Skeletal muscle cell (primary cell): ENCODE measurements around a stretch of chr16.

- RRBS: no CpG with 5 or more reads among the region's 24 CpGs
Measured at GRCh38 chr16:88048069-88048715, 97.0 kb downstream of the BANP start.

DNA sequence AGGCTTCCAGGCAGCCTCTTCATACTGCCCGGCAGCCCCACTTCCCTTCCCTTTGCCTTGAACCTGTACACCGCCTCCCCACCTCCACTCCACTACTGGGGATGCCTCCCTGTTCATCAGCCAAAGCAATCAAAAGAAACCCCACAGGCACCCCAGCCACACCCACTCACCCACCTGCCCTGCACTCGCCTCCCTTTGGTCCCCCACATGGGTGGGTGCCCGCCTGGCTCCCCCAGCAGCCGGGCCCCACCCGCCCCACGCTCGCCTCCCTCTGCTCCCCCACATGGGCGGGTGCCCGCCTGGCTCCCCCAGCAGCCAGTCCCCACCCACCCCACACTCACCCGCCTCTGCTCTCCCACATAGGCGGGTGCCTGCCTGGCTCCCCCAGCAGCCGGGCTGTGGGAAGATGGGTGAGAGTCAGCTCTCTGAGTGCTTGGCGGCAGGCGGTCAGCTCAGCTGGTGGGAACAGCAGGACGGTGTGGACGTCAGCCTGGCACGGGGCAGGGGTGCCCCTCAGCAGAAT, 135.5 kb downstream of the BANP start:
- RRBS: no CpG with 5 or more reads among the region's 18 CpGs

- RRBS: no CpG with 5 or more reads among the region's 35 CpGs
Measured at GRCh38 chr16:88264444-88265517, 118.0 kb upstream of the ZNF469 start.

GRCh38 chr16:88331732-88332597, 50.8 kb upstream of the ZNF469 start:
- RRBS: no CpG with 5 or more reads among the region's 19 CpGs

GRCh38 chr16:88438302-88439011, 14.6 kb upstream of the ZFPM1 start:
- RRBS: 88% methylated on average over 10 of the region's 26 CpGs

DNA sequence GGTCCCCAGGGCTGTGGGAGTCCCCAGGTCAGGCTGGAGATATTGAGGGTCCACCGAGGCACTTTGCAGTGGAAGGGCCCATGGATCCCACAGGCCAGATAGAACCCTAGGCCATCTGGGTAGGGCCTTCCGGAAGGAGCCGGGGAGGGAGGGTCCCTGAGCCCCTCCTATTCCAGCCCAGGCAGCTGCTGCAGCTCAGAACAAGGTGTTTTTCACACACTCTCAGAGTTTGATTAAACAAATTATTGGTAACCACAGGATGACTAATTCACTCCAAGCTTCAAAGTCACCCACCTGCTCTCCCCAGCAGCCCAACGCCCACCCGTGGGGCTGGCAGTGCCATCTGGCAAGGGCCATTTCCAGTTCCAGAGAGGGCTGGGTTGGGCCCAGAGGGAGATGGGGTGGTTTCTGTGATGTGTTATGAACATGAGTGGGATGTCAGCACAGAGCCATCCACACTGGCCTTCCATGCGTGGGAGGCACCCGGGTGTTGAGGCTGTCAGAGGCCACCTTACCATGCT, 3.8 kb downstream of the ZFPM1 start:
- RRBS: no CpG with 5 or more reads among the region's 7 CpGs

DNA sequence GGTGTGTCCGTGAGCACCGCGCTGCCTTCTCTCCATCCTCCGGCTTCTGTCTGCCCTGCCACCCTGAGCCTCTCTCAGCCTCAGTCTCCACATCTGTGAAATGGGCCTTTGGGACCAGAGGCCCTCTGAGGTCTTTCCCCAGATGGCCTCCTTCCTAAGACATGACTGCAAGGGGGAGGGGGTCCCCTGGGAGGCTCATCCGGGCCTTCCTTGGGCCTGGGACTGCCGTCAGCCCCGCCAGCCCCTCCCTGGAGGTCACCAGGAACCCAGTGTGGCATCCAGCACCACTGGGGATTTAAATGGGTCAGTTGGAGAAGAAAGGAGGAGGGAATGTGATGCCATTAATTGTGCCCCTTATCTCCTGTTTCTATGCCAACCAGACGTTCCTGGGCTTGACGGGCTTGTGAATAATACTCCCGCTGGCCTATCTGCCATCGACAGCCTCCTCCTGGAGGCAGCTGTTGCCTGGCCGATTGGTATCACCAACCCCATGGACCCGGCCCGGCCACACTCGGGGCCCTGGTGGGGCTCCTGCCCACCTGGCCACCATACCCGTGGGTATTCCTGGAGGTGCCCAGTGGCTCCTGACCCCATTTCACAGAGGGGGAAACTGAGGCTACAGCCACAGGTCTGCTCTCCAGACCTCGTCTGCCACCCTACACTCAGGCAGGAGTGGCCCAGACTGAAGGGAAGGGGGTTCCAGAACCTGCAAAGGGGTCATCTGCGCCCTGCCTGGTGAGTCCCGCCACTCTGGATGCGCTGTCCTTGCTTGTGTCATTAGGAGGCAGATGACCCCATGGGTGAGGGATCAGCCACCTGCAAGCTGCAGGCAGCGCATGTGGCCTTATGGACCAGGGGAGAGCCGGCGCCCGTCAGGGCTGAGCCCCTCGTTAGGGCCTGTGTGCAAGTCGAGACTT, 5.3 kb downstream of the ZFPM1 start:
- RRBS: 98% methylated on average over 4 of the region's 26 CpGs

GRCh38 chr16:88467777-88468003, 14.6 kb downstream of the ZFPM1 start:
- RRBS: no CpG with 5 or more reads among the region's 11 CpGs

DNA sequence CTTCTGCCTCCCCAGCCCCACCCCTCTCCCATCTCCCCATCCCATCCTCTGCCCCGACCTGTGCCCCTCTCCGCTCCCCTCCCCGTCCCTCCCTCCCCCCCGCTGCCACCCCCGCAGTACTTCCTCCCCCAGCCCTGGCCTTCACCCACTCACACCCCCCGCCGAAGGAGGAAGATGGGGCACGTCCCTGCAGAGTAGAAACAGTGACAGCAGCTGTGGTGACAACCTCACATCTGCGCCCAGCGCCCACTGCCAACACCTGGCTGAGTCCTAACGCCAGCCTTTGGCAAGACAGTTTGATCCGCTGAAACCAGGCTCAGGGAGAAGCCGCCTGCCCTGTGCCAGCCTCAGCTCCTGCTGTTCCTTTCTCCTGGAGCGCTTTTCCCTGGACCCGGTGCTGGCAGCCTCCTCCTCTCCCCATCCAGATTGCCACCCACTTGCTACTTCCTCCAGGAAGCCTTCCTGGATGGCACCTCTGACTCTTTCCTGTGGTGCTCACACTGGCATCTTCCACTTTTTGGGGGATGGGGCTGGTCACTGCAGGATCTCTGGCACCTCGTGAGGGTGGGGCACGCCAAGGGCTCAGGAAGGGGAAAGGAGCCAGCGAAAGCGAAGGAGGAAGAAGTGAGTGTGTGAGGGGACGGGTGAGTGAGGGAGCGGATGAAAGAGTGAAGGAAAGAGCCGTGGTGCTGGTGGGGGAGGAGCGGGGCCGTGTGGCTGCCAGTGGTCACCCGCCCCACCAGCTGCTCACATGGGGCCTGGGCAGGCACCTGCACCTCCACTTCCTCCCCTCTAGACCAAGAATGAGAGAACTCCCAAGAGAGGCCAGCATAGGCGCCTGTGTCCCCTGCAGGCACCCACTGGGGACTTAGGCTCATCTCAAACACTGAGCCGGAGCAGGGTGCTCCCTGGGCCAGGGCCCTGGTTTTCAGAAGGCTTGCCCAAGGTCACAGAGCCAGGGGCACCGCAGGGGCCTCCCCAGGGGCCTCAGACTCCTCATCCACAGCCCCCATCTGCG, 27.0 kb downstream of the ZFPM1 start:
- RRBS: no CpG with 5 or more reads among the region's 29 CpGs

GRCh38 chr16:88497406-88498431, 44.6 kb downstream of the ZFPM1 start:
- RRBS: 45% methylated on average over 10 of the region's 52 CpGs

DNA sequence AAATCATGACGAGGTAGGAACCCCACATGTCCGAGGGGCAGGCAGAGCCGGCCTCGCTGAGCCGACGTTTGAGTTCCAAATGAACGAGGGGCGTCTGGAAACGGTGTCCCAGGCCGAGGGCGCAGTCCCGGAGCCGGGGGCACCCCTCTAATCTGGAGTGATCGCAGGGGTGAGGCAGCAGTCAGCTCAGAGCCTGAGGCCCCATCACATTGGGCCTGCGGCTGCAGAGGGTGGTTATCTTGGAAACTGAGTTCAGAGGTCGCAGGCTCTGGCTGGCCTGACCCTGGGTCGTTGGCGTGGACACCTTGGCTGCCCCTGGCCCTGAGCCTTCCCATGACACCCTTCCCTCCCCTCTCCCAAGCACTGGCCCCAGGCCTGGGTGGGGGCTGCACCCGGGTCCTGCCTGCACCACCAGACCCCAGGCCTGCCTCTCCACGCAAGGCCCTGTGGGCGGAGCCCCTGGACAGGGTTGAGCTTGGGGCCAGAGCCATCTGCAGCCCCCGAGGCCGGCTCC, 45.5 kb downstream of the ZFPM1 start:
- RRBS: 83% methylated on average over 10 of the region's 23 CpGs

- RRBS: 65% methylated on average over 4 of the region's 43 CpGs
Measured at GRCh38 chr16:88508973-88509993, 56.2 kb downstream of the ZFPM1 start.

DNA sequence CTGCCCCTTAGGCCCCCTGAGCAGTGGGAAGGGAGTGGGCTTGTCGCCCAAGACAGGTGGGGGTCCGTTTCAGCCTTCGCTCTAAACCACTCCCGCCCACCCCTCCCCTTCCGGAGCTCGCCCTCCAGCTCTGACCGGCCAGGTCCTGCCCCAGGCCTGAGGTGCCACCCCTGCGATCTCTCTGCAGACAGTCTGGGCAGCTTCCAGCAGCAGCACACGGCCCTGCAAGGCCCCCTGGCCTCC, 37.3 kb upstream of the ZC3H18 start:
- RRBS: no CpG with 5 or more reads among the region's 9 CpGs

- RRBS: 92% methylated on average over 5 of the region's 25 CpGs
Measured at GRCh38 chr16:88700202-88700803, 5.9 kb downstream of the RNF166 start.

DNA sequence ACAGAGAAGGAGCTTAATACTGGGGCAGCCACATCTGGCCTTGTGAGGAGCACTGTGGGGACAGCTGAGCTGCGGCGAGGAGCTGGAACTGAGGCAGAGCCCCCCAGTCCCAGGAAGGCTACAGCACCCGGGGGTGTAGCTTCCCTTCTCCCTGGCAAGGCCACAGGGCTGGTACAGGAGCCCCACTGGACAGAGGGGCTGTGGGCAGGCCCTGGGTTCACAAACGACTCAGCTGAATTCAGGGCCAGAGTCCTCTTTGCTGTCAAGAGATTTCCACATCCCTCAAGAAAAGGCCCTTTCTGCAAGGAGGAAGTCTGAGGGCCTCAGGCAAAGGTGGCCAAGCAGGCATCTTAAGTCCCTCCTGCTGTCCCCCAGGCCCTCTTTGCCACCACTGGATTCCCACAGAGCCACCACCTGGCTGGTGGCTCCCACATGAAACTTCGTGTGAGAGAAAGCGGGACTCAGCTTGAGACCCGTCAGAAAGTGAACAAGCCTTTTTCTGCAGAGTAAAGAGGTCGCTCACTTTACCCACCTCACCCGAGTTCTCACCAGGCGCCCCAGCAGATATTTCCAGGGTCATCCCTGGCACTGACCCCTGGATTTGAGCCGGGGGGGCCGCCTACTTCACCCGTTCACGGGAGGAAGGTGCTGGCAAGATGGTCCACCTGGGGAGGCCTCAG, 3.8 kb downstream of the RNF166 start:
- RRBS: no CpG with 5 or more reads among the region's 14 CpGs

GRCh38 chr16:88755165-88756036, 29.6 kb downstream of the PIEZO1 start:
- RRBS: 87% methylated on average over 7 of the region's 37 CpGs

DNA sequence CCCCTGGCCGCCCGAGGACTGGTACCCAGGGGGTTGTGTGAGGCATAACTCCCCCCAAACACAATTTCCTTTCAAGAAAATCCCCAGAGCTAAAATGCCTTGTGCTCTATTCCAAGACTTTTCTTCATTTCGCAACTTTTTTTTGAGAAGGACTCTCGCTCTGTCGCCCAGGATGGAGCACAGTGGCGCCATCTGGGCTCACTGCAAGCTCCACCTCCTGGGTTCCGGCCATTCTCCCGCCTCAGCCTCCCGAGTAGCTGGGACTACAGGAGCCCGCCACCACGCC, 815 bp upstream of the APRT start:
- RRBS: no CpG with 5 or more reads among the region's 11 CpGs

GRCh38 chr16:88842920-88843522, 13.7 kb downstream of the GALNS start:
- RRBS: no CpG with 5 or more reads among the region's 36 CpGs

DNA sequence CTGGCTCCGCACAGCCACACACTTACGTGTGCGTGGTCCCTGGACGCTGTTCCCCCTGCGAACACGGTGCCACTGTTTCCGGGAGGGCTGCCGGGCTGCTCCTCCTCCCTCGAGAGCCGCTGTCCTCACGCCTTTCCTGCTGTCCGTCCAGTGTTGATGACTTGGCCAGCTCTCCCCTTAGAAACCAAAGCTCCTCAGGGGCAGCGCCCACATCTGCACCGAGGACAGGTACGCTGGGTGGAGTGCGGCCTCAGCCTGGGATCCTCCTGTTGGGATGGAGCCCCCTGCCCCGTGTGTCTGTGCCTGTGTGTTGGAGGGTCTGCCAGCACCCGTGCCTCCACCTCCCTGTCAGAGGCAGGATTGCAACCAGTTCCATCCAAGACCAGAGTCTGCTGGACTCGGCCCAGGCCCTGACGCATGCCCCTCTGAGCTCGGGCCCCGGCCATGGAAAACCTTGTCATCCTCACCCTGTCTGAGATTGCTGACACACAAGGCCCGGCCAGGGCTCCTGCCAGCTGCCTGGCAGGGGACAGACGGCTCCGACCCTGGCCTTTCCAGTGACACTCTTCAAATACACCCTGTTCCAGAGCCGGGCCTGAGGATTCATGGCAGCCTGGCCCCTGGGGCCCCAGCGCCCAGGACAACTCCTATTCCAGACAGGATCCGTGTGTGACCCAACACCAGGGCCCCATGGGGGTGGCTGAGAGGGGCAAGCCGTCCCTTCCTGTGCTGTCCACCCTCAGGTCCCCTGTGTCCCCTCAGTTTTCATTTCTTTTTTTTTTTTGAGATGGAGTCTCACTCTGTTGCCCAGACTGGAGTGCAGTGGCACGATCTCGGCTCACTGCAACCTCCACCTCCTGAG, 3.1 kb upstream of the PABPN1L start:
- RRBS: no CpG with 5 or more reads among the region's 31 CpGs

- RRBS: no CpG with 5 or more reads among the region's 34 CpGs
Measured at GRCh38 chr16:88870526-88871216, 4.2 kb upstream of the PABPN1L start.